Measurements from ENCODE around the gene NBL1.

GRCh38 chr1:19166768-19167249 lies 43.3 kb downstream of the UBR4 start:
- PRO-cap, 2 experiments = no peak in any of the 2 experiments

DNA sequence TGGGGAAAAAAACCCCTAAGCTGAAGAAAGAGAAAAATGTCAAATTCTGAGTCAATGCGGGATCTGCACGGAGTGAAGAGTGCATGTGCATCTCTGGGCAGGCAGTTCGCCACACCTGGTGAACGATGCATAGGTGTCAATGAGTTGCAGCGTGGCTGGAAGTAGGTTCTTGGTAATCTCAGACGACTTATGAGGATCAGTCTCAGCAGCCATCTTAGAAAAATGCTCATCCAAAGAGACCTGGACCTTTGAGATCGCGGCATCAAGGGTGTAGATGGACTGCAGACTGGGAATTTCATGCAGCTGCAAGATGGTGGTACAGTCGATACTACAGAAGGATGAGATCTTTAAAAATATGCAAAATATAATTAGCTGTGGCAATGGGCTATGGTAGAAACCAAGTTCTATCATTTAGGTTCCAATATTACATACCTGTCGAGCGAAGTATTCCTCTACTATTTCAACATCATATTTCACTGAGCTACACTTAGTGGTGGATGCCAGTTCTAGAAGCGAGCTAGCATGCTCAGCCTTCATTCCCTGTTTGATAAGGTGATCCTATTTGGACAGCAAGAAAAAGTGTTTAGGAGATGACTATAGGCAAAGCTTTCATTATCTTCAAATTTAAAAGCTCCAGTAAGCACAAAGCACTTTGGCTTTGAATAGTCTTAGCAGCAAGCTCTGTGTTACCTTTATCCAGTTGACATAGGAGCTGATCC lies 37.2 kb downstream of the UBR4 start:
- PRO-cap, 2 experiments = no peak in any of the 2 experiments

DNA sequence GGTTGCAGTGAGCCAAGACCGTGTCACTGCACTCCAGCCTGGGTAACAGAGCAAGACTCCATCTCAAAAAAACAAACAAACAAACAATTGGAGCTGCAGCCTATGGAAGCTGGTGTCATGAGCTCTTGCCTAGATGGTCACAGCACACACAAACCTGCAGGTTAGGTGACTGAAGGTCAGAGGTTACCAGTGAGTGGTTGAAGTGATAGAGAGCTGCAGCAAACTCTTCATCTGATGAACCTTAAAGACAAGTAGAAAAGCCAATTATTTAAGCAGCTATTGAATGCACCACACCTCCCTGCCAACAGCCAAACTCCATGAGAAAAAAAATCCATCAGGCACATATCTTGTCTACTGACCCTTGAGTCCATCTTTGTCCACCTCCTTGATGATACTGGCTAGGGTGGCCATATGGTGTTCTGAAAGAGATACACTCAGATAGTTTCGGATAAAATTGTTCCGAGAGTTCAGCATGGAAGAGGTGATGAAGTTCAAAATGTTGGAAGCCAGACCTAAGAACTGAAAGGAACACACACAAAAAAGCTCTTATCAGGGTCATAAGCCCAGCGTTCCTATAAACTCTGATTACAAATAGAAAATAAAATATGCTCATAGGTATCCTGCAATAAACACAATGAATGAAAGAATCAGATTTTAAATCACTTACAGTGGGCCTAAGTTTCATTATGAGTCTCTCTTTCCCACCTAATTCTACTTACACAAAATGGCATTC lies 26.2 kb downstream of the UBR4 start:
- PRO-cap, 2 experiments = no peak in any of the 2 experiments

DNA sequence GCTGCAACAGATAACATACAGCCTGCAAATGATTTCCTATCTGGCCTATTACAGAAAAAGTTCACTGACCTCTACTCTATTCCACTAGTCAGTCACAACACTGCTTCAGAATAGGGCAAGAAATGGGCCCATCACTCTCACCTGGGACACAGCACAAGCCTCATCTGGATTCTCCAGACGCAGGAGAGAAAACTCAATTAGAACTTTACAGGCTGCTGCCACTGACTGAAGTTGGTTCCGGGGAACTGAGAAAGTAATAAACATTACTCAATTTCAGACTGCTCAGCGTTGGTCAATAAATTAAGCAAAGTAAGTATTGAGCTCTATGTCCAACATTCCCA lies 10.6 kb downstream of the UBR4 start:
- PRO-cap, 2 experiments = no peak in any of the 2 experiments

DNA sequence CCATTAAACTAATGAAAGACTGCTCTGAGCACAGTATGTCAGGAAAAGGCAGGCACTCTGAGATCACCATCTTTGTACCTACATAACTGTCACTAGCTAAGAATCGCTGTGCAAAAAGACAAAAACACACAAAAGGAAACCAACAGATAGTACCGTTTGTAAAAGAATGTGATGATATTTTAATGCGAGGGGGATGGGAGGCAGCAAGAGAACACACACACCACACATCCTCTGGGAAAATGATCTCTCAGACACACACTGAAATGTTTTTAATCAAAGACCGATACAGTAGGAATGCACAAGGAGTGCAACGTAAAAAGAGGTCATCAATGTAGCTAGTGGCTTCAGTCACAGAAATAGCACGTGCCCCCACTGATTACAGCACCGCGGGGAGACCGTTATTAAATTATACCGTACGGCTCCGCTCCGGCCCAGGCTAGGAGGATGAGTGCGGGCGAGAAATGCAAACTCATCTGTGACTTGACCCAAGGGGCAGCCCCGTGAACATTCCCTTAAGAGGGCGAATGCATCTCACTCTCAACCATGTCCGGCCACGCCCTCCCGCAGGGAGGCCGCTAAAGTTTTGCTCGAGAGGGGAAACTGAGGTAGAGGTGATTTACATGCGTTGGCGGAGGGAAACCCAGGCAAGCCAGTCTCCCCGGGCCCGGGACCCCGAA lies 655 bp downstream of the UBR4 start:
- PRO-cap, 2 experiments = peak in 1 of 2 experiments; most common plus-strand start position 544 of the sequence (in 1); most common minus-strand start position 450 of the sequence (in 1)

GRCh38 chr1:19211226-19211632 lies 1.2 kb upstream of the UBR4 start:
- PRO-cap, 2 experiments = no peak in any of the 2 experiments

GRCh38 chr1:19218773-19219883 lies 9.1 kb upstream of the UBR4 start:
- PRO-cap, 2 experiments = no peak in any of the 2 experiments

GRCh38 chr1:19240327-19240711 lies 11.0 kb downstream of the EMC1 start:
- PRO-cap, 2 experiments = no peak in any of the 2 experiments

GRCh38 chr1:19272994-19273179 lies 15.7 kb downstream of the AKR7A3 start:
- PRO-cap, 2 experiments = no peak in any of the 2 experiments

- PRO-cap, 2 experiments = no peak in any of the 2 experiments
Measured at GRCh38 chr1:19353461-19354211, 41.5 kb downstream of the SLC66A1 start.

DNA sequence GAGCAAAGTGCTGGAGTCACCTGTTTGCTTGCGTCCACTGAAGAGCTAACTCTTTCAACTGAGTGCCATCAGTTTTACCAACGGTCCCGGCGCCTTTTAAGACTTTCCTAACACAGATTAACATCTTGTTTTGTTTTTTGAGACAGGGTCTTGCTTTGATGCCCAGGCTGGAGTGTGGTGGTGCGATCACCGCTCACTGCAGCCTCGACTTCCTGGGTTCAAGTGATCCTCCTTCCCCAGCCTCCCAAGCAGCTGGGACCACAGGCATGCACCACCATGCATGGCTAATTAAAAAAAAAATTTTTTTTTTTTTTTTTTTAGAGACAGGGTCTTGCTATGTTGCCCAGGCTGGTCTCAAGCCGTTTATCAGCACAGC lies 50.8 kb downstream of the SLC66A1 start:
- PRO-cap, 2 experiments = no peak in any of the 2 experiments

DNA sequence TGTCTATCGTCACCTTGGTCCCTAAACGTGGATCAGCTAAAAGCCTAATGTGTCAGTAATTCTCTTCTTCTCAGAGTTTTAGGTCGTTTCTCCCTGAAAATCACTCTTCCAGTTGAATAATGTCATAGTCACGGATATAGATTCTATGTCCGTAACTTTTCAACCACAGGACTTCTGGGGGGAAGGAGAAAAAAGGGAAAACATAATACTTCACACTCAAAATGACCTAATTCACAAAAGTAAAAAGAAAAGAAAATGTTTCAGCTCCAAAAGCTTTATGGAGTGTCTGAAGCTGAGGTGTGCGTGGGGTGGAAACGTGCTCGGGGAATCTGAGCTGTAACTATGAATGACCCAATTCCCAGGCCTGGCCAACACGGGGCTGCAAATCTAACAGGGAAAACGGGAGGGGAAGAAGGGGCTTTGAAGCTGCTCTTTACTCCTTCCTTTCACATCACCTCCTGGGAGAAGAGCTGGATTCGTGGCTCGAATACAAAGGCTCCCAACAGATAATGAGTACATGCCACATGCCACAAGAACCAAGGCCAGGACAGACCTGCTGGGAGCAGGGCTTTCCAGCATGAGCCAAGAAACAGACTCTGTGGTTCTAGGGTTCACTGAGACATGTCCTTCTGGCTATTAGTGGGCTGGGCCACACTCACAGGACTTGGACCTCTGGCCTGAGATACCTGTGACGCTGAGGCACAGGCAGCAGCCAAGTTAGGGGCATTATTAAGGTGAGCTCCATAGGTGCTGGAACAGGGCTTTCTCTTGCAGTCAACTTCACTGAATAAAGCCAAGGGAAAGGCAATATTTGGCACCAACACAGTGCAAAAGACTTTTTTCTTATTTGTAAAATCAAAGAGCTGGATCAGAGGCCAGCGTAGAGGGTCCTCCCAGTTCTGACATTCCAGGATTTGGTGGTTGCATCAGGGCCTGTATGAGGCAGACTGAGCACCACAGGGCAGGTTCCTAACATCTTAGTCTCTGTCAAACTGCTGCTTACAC lies 51.5 kb downstream of the SLC66A1 start:
- PRO-cap, 2 experiments = no peak in any of the 2 experiments

- PRO-cap, 2 experiments = no peak in any of the 2 experiments
Measured at GRCh38 chr1:19385312-19385631, 73.1 kb downstream of the SLC66A1 start.

DNA sequence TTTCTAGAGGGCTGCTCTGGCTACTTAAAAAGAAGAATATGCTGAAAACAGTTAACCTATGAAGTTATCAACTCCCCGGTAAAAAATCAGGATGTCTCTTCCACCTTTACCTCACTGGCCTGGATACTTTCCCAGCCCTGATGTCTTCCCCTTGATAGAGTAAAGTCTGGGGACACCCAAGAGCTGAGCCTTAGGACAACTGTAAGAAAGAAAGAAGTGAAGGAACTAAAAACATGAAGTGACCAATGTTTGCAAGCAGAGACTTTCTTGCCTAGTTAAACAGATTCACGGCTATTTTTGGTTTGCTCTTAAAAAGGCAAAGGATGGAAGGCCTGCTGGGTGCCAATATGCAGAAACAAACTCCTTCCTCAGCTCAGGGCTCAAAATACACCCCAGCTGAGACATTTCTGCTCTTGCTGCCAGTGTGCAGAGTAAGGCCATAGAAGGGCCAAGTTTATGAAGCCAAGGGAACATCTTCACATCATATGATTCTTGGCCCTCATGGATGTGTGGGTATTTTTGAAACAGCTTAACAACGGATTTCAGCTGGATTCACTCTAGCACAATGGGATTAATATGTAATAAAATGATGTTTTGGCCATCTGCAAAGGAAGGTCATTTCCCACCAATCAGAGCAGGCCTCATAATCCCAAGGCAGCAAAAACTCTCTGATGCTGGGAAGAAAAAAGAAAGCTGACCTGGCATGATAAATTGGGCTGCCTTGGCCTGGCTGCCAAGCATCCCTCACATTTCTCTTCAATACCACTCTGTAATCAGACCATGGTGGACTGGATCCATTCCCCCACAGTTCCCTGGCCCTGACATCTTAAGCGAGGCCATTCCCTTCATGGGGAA lies 70.8 kb downstream of the CAPZB start:
- PRO-cap, 2 experiments = no peak in any of the 2 experiments

- PRO-cap, 2 experiments = no peak in any of the 2 experiments
Measured at GRCh38 chr1:19438440-19439181, 46.7 kb downstream of the CAPZB start.

- PRO-cap, 2 experiments = no peak in any of the 2 experiments
Measured at GRCh38 chr1:19507352-19507753, 22.0 kb upstream of the CAPZB start.

GRCh38 chr1:19597197-19598030 lies 635 bp downstream of the MICOS10 start:
- PRO-cap, 2 experiments = peak in 1 of 2 experiments; most common minus-strand start chr1:19597719 (in 1)

DNA sequence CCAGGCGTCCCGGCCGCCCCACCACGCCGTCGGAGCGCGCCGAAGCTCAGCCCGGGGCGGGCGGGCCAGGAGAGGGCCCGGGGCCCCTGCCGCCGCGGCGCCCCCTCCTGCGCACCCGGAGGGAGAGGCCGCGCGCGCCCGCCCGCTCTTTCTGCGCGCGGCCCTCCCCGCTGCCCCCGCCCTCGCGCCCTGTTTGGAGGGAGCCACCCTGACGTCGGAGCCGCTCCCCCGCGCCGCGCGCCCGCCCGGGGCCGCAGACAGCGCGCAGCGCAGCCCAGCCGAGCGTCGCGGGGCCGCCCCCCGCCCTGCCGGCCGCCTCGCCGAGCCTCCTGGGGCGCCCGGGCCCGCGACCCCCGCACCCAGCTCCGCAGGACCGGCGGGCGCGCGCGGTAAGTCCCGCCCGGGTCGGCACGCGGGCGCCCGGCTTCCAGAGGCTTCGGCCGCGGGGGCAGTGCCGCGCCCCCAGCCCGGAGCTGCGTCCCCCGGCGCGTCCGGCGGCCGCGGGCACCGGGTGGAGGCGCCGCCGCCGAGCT lies at the start of gene NBL1:
NBL1 (plus strand) TSS at position 254 of the 533 bp plus-strand sequence.
- PRO-cap, 2 experiments = peak in 2 of 2 experiments; most common plus-strand start position 256 of the sequence (in 2); most common minus-strand start position 117 of the sequence (in 2)

GRCh38 chr1:19798747-19799253 lies 916 bp downstream of the TMCO4 start:
- PRO-cap, 2 experiments = no peak in any of the 2 experiments

GRCh38 chr1:19804595-19805328 lies 5.0 kb upstream of the TMCO4 start:
- PRO-cap, 2 experiments = no peak in any of the 2 experiments

All from psoas muscle (tissue), 2 donors.